ENCODE results near the genes SMYD3, AHCTF1, OR2T12, OR14C36 and SH3BP5L.

DNA sequence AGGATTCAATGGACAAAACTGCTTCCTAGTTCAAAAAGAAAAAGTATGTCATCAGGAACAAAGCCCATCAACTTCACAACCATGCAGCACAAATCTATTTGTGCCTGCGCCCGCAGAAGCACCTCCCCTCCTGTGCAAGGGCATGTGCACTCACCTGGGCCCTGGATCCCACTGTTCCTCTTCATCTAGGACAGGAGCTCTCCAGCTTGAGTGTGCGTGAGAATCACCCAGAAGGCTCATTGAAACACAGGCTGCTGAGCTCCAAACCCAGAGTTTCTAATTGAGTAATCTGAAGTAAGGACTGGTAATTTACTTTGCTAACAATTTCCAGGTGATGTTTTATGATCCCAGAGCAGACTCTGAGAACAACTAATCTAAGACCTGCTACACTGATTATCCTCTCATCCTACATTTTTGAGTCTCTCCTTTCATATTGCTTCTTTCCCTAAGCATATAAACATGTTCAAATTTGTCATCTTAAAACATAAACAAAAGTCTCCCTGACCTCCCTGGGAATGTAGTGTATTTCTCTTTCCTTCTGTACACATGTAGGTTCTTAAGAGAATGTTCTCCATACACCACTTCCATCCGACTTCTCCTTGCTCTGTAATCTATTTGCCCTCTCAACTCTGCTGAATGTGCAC lies 522.6 kb downstream of the SMYD3 start:
- PRO-cap: no peak

GRCh38 chr1:246253758-246254514 lies 253.1 kb downstream of the SMYD3 start:
- PRO-cap: no peak

GRCh38 chr1:246506304-246507497 lies at the start of gene SMYD3:
Gene SMYD3 (minus strand): TSS chr1:246507279.
- PRO-cap: no peak

DNA sequence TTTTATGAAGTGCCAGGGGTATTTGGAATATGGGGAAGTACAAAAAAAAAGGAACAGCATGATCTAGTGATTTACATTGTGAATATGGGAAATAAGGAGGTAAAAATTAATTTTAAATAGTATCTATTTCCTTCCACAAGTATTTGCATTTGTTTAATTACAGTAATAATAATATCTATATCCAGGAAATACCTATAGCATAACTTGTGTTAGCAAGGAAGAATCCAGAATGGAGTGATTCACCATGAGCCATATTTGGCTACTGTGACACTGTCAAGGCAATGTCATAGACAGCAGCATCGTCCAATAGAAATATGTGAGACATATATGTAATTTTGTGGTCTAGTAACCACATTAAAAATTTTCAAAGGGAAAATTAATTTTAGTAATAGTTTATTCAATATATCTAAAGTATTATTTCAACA lies 22.0 kb downstream of the CNST start:
- PRO-cap: no peak

DNA sequence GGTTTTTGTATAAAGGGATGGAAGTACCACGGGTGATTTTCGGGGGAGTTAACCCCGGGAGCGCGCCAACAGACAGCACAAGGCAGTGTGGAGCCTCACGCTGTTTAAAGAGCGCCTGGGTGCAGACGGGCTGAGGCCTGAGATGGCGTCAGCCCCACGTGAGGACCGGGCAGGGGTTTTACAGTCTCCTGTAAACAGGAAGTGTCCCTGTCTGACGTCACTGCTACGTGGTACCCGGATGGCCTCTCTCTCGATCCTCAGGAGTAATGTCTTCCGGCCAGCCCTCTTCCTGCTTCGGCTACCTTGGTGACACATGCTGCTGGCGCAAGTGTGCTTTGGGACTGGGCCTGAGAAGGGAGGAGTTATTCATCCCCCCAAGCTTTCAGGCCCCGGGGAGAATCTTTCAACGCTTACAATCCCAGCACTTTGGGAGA lies 41.2 kb downstream of the CNST start:
- PRO-cap: no peak

DNA sequence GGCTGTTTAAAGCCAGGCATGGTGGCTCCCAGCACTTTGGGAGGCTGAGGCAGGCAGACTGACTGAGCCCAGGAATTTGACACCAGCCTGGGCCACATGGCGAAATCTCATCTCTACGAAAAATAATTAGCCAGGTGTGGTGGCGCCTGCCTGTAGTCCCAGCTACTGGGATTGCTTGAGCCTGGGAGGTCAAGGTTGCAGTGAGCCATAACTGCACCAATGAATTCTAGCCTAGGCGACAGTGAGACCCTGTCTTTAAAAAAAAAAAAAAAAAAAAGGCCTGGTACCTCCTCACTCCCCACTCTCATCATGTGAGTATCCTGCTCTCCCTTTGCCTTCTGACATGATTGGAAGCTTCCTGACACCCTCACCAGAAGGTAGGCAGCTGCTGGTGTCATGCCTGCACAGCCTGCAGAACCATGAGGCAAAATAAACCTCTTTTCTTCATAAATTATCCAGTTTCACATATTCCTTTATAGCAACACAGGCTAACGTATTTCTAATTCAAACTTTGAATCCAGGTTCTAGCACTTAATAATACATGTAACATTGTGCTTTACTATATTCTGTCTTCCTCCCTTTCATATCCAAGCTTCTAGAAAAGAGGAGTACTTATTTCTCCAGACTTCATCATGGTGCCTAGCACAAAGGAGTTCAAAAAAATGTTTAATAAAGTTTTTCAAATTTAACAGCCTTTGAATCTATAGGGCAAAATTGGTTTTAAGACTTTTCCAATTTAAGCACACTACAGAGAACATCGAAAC lies 5.8 kb downstream of the AHCTF1 start:
- PRO-cap: no peak

DNA sequence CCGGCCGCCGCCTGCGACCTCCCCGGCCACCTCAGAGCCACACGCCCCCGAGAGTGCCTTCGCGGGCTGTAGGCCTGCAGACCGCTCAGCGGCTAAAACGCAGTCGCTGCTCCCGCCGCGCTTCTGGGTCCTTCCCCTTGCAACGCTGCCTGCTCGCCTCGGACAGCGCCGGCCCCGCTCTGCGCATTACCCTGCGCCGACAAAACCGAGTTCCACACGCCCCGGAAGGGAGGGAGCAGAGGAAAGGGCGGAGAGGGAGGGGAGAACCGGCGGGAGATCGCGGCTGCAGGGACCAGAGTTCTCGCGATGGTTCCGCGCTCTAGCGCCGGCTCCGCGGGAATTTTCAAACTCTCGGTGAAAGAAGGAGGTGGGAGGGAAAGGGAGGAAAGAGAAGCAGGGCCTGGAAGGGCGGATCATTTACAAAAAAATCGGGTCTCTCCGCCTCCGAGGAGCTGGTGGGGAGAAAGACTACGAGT lies at the start of gene AHCTF1:
AHCTF1 (minus strand) TSS at position 207 of the 476 bp plus-strand sequence.
- PRO-cap: unidirectional peak, minus-strand start at position 181 of the sequence

- PRO-cap: no peak
Measured at GRCh38 chr1:246961744-246962137, 30.0 kb upstream of the AHCTF1 start.

GRCh38 chr1:247132813-247133518 lies 28.8 kb upstream of the ZNF669 start:
- PRO-cap: no peak

DNA sequence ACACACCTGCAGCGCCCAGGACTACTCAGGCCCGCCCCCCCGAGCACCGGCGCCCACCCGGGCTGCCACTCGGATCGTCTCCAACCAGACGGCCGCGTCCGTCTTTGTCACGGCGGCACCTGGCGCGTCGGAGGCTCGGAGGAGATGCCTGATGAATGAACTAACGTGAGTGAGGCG lies 703 bp downstream of the ZNF496 start:
- PRO-cap: no peak

- PRO-cap: no peak
Measured at GRCh38 chr1:247337683-247338274, 6.1 kb upstream of the ZNF496 start.

- PRO-cap: no peak
Measured at GRCh38 chr1:247376461-247377148, 39.4 kb upstream of the NLRP3 start.

DNA sequence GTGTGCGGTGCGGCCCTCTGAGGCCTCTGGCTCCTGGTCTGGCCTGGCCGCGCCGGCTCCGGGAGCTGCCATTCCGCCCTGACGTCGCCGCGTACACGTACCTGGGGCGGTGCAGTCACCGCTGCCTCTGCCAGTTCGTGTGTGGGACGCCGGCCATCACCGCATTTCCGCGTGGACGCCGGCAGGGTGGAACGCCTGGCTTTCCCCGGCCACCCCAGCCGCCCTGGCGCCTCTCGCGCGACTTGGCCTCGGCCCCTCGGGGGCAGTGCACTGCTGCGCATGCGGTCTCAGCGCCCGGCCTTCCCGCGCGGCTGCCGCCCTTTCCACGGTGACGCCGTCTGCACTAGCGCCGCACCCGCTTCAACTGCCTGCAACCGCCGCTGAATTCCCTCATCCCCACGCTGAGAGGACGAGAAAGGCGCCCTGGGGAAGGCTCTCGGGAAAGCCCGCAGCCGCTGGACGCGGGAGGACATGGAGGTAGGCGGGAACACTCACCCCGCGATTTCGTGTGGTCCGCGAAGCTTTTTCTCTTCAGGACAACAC lies 18.0 kb downstream of the OR2C3 start:
- PRO-cap: no peak

- PRO-cap: no peak
Measured at GRCh38 chr1:248303179-248303770, at the start of gene OR2T12. Gene OR2T12 (minus strand): TSS chr1:248303424.

GRCh38 chr1:248348563-248348896 lies at the start of gene OR14C36:
Gene OR14C36 (plus strand): TSS chr1:248348775.
- PRO-cap: no peak

GRCh38 chr1:248822427-248822927 lies 3.2 kb downstream of the SH3BP5L start:
- PRO-cap: no peak

- PRO-cap: unidirectional peak, minus-strand start at chr1:248825887; unidirectional peak, plus-strand start at chr1:248826343
Measured at GRCh38 chr1:248825804-248827017, at the start of gene SH3BP5L. Gene SH3BP5L (minus strand): TSS chr1:248825915.

- PRO-cap: no peak
Measured at GRCh38 chr1:248848924-248850241, 9.5 kb downstream of the ZNF692 start.

DNA sequence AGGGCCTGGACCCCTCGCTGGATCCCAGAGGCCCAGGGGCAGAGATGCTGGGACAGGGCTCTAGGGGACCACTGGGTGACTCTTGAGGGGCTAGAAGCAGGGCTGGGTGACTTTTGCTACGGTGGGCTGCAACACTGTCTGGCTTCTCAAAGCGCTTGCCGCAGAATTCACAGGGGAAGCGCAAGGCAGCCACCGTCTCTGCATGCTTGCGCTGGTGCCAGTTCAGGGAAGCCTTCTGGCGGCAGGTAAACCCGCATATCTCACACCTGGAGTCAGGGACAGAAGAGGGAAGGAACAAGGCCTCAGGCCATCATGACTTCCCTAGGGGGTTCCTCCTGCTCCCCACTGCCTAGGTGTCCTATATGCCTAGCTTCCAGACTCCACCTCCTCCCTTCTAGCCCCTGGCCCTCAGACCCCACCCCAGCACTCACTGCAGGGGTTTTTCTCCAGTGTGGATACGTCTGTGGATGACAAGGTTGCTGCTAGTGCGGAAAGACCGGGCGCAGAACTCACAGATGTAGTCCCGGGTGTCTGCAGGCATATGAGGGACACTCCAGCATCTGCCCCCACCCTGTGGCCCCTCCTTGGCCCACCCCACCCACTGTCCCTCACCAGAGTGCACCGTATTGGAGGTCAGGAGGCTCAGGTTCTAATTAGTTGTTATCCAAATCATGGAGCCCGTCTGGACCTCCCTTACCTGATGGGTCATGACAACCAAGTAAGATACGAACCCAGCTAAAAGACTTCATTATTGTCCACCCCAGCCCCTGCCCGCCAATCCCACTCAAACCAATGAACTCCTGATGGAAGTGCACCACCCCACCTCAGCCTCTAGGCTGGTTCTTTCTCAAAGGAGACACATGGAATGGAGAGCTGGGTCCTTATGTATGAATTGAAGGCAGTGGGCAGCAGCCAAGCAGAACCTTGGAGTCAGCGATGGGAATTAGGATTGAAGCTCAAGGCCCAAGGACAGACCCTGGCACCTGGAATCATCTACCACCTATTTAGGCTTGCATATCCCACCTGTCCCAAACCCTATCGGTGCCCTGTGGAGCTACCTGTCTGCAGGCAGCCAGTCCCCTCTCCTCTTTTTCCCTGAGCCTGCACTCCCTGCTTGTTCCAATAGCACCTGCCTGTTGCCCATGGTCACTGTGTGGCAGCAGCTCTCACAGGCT lies 8.2 kb downstream of the ZNF692 start:
- PRO-cap: no peak

DNA sequence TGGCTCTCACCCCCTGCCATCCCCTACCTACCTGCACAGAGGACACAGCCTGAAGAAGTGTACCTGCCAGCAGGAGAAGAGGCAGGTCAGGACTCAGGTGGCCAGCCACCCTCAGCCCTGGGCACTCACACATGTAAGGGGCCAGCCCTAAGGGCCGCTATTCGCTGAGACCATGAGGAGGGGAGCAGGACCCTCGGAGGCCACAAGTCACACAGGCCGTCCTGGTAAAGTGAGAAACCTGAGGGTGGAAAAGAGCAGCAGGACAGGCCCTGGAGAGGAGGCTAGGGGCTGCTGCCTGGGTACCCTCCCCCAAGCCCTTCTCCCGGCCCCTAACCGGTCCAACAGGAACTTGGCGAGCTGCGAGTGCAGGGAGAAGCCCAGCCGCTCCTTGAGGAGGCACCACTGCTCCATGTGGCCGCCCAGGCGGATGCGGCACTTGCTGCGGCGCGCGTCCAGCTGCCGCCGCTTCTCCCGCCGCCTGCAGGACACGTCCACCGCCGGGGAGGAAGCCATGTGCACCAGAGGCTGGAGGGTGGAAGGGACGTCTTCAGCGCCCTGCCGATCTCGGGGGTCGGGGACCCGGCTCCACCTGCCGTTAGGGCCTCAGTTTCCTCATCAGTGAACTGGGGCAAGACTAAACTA lies 967 bp downstream of the ZNF692 start:
- PRO-cap: no peak